ENCODE measurements around the gene MSX2.

DNA sequence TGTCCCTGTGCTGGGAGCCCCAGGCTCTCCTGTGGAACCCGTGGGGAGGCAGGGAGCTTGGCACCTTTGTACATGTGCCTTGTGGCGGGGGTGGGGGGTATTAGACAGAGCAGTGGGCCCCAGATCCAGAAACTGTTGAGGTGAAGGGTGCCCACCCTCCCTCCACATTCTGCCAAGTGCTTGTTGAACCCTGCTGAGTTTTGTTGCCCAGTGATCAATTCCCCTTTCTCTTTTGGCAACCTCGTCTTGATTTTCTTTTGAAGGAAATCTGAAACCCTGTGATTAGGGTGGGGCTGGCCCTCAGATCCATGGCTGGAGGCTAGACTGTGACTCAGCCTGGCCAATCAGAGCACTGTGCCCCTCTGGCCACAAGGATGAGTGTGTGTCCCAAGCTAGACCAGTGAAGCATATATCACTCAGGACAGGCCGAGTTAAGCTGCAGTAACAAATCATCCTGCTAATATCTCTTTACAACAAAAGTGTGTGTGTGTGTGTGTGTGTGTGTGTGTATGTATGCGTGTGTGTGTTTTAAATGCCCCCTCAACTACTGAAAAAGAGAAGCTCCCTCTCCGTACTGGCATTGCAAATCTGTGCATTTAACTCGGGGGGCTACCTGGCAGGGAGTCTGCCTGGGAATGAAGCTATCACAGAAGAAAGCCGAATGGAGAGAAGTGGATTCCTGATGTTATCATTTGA, 25.8 kb downstream of the STC2 start:
- RRBS: no CpG with 5 or more reads among the region's 8 CpGs
CAGE:
- cytosol, long polyA plus RNA: no peak
- long polyA plus RNA: no peak
- nucleus, long polyA plus RNA: no peak

DNA sequence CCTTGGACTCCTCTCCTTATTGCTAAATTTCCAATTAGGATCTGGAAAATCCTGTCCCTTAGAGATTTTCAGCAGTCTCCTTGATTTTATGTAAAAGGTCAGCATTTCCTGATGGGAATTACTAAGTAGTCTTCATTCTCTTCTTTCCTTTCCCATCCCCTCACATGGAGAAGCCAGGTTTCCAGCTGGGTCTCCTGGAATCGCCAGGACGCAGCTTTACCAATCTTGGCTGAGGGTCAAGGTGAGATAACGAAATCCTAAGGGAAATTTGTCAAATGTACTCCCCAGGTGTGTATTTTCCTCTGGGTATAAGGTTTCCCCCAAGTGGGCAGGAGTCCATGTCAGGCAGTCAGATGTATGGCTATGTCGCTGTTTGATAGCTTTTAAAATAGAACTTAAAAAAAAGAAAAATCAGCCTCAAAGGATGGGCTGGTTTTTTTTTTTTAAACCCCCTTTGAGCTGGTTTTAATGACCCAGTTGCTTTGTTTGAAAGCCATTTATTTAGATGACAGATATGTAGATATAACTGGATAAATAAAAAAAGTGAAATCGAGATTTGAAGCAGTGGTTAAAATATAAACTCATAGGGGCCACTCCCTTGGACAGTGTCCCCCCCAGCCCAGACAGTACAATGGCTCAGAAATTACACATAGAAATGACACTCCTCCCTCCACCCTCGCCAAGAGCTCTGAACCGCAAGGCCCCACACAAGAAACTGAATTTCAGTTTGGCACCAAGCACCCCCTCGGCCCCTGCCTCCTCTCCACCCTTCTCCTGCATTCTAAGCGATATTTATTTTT, 11.4 kb downstream of the STC2 start:
- RRBS: no CpG with 5 or more reads among the region's 9 CpGs
CAGE:
- cytosol, long polyA plus RNA: start-site peak on the plus strand centred at position 591 of the sequence, 125 bp wide, 28 and 21 reads in 2 replicates
- long polyA plus RNA: no peak
- nucleus, long polyA plus RNA: no peak

DNA sequence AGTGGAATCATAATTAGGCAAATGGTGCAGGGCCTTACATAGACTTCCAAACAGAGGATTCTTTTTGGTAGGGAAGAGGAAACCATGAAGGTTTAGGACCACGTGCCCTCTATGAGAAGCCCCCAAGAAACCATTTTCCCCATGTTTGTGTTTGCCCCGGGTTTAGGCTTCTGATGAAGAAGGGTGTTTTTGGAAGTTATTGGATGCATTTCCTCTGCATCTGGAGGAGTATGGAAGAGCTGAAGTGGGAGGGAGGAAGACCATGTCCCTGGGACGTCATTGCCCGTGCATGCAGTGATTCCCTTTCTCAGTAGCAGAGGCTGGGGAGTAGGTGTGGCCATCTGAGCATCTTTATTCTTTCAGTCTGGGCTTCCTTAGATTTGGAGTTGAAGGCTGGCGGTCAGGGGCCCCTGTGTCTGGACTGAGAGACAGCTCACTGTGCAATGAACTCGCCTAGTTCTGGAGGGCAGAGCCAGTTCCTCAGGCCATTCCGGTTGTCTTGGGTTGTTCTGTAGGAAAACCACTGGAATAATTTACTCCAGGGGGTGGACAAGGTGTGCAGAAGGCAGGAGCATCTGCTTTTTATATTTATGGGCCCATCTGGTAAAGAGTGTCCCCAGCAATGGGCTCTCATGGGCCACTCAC, 9.4 kb downstream of the STC2 start:
- RRBS: no CpG with 5 or more reads among the region's 7 CpGs
CAGE:
- cytosol, long polyA plus RNA: no peak
- long polyA plus RNA: no peak
- nucleus, long polyA plus RNA: start-site peak on the plus strand centred at position 68 of the sequence, 437 bp wide, 5 and 19 reads in 2 replicates

GRCh38 chr5:173496037-173496635, 120.3 kb downstream of the BOD1 start:
- RRBS: no CpG with 5 or more reads among the region's 6 CpGs
CAGE:
- cytosol, long polyA plus RNA: no peak
- long polyA plus RNA: no peak
- nucleus, long polyA plus RNA: no peak

DNA sequence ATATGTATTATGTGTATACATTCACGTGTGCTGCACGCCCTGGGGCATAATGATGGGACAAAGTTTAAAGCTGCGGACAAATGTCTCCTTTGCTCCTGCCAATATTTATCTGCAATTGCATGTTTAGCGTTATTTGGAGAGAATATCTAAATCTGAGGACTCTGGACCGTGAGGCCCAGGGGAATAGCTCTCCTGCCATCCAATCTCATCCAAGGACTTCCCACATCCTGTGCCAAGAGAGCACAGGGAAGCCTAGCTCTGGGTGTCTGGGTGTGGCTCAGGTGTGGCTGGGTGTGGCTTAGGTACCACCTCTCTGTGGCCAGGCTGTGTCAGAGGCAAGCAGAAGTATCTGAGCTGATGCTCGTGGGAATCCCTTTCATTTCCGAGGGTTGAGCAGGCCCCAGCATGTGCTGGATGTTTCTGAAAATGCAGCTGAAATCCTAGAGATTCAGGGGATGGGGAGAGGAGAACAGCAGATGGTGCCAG, 7.0 kb upstream of the BOD1 start:
- RRBS: no CpG with 5 or more reads among the region's 7 CpGs
CAGE:
- cytosol, long polyA plus RNA: no peak
- long polyA plus RNA: no peak
- nucleus, long polyA plus RNA: no peak

GRCh38 chr5:173653859-173654986, 37.8 kb upstream of the BOD1 start:
- RRBS: 96% methylated on average over 3 of the region's 15 CpGs
CAGE:
- cytosol, long polyA plus RNA: no peak
- long polyA plus RNA: no peak
- nucleus, long polyA plus RNA: no peak

- RRBS: no CpG with 5 or more reads among the region's 10 CpGs
CAGE:
- cytosol, long polyA plus RNA: no peak
- long polyA plus RNA: no peak
- nucleus, long polyA plus RNA: no peak
Measured at GRCh38 chr5:173781565-173782537, 106.3 kb upstream of the CPEB4 start.

- RRBS: no CpG with 5 or more reads among the region's 12 CpGs
CAGE:
- cytosol, long polyA plus RNA: no peak
- long polyA plus RNA: no peak
- nucleus, long polyA plus RNA: no peak
Measured at GRCh38 chr5:173890491-173891204, 2.5 kb downstream of the CPEB4 start.

- RRBS: no CpG with 5 or more reads among the region's 3 CpGs
CAGE:
- cytosol, long polyA plus RNA: no peak
- long polyA plus RNA: no peak
- nucleus, long polyA plus RNA: no peak
Measured at GRCh38 chr5:173932660-173933306, 44.6 kb downstream of the CPEB4 start.

GRCh38 chr5:173955887-173956803, 32.8 kb upstream of the C5orf47 start:
- RRBS: no CpG with 5 or more reads among the region's 10 CpGs
CAGE:
- cytosol, long polyA plus RNA: no peak
- long polyA plus RNA: no peak
- nucleus, long polyA plus RNA: no peak

DNA sequence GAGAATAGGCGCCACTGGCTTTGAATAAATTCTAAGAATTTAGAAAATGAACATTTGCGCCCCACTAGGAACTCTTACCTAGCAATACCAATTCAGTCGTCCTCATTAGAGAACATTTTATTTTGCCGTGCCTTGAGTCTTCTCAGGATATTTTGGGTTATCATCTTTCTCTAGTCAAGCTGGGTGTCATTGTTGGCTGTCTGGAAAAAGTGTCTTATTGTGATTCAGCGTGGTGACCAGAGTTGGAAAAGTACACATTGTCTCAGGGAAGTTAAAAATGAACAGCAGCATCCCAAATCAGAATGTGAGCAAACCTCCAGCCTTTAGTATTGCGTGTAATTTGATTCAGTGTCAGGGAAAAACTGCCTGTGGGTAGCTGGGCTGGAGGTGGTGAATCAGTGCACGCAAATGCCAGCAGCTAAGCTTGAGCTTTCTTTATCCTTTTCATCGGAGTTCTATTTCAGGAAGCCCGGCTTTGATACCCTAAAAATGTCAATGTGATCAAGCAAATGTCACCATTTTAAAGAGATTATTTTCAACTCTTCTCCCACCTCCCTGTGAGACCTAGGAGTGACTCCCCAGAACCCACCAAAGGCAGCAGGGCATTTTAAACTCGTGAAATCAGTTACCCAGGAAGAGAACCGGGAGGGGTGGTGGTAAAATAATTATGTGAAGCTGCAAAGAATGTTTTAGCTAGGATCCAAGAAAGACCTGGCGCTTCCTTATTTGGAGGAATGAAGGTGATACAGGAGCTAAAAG, 25.8 kb upstream of the C5orf47 start:
- RRBS: no CpG with 5 or more reads among the region's 12 CpGs
CAGE:
- cytosol, long polyA plus RNA: no peak
- long polyA plus RNA: no peak
- nucleus, long polyA plus RNA: no peak

DNA sequence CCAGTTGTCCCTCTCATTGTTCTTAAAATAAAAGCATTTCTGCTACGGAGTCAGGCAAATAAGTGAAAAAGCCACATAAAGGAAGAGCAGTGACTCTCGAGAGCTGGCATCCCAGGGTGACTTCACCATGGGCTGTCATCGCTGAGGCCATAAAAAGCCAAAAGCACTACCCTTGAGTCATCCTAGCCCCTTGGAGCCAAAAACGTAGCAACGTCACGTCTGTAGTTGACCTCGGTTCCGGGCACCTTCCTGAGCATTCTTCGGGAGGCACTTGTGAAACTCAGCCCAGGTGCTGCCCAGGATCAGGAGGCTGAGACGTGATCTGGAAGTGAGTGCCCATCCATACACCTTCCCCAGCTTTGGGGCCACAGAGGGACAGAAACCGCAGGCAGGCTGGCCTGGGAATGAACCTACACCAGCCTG, 290.5 kb downstream of the NSG2 start:
- RRBS: no CpG with 5 or more reads among the region's 11 CpGs
CAGE:
- cytosol, long polyA plus RNA: no peak
- long polyA plus RNA: no peak
- nucleus, long polyA plus RNA: no peak

- RRBS: 6% methylated on average over 20 of the region's 68 CpGs
CAGE:
- cytosol, long polyA plus RNA: no peak
- long polyA plus RNA: no peak
- nucleus, long polyA plus RNA: no peak
Measured at GRCh38 chr5:174720863-174721591, 3.4 kb upstream of the MSX2 start.

GRCh38 chr5:174724063-174725132, at the start of gene MSX2:
MSX2 (plus strand) TSS chr5:174724582.
- RRBS: 2% methylated on average over 30 of the region's 91 CpGs
CAGE:
- cytosol, long polyA plus RNA: start-site peak on the plus strand at chr5:174724569-174724628, 194 and 230 reads in 2 replicates
- long polyA plus RNA: start-site peak on the plus strand at chr5:174724567-174724628, 155 and 249 reads in 2 replicates
- nucleus, long polyA plus RNA: start-site peak on the plus strand at chr5:174724578-174724619, 130 and 321 reads in 2 replicates

- RRBS: no CpG with 5 or more reads among the region's 5 CpGs
CAGE:
- cytosol, long polyA plus RNA: no peak
- long polyA plus RNA: no peak
- nucleus, long polyA plus RNA: no peak
Measured at GRCh38 chr5:174923419-174923620, 198.9 kb downstream of the MSX2 start.

DNA sequence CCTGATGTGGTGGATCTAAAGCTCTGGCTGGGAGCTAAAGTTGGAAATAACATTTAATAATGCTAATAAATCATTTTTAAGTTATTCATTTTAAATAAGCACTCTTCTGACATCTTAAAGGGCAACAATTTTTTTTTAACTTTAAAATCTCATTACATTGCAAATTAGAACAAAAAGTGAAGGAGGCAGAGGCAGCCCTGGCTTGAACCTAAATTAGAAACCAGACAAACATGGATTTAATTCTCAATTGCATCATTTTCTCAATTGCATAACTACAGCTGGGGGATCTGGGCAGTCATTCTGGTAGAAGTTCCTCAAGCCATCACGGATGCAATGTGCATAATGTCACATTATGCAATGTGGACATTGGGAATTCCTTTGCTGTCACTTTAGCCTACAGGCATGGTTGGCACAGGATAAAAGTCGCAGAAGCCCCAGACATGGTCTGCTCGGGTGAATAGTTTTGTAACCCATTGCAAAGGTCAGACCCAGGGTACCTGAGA, 290.5 kb downstream of the MSX2 start:
- RRBS: no CpG with 5 or more reads among the region's 3 CpGs
CAGE:
- cytosol, long polyA plus RNA: no peak
- long polyA plus RNA: no peak
- nucleus, long polyA plus RNA: no peak

GRCh38 chr5:175517882-175518245, 39.5 kb downstream of the SFXN1 start:
- RRBS: no CpG with 5 or more reads among the region's 5 CpGs
CAGE:
- cytosol, long polyA plus RNA: no peak
- long polyA plus RNA: no peak
- nucleus, long polyA plus RNA: no peak

DNA sequence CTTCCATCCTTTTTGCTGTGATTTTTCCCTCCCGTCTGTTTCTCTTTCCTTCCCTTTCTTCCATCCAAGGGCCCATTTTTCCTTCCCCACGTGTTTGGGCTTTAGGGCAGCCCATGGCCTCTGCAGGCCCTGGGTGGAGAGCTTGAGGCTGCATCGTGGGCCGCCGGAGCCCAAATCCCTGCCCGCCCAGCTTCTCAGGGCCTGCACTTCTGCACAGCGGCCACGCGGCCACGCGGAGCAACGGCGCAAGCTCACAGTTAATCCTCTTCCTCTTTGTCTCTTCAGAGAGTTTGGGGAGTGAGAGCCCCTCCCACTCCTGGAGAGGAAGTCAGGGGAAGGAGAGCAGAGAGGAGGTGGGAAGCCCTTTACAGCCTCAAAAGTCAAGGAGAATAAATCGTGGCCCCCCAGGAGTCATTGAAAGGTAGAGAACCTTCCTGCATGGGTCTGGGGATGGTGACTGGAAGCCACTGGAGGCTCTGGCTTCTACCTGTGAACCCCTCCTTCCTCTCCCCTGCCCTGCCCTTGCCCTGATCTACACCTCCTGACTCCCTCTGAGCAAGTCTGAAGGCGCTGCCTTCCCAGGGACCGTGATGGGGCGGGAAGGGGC, 33.2 kb downstream of the HRH2 start:
- RRBS: no CpG with 5 or more reads among the region's 17 CpGs
CAGE:
- cytosol, long polyA plus RNA: no peak
- long polyA plus RNA: no peak
- nucleus, long polyA plus RNA: no peak

GRCh38 chr5:175693209-175693618, 35.3 kb downstream of the HRH2 start:
- RRBS: no CpG with 5 or more reads among the region's 11 CpGs
CAGE:
- cytosol, long polyA plus RNA: no peak
- long polyA plus RNA: no peak
- nucleus, long polyA plus RNA: no peak

DNA sequence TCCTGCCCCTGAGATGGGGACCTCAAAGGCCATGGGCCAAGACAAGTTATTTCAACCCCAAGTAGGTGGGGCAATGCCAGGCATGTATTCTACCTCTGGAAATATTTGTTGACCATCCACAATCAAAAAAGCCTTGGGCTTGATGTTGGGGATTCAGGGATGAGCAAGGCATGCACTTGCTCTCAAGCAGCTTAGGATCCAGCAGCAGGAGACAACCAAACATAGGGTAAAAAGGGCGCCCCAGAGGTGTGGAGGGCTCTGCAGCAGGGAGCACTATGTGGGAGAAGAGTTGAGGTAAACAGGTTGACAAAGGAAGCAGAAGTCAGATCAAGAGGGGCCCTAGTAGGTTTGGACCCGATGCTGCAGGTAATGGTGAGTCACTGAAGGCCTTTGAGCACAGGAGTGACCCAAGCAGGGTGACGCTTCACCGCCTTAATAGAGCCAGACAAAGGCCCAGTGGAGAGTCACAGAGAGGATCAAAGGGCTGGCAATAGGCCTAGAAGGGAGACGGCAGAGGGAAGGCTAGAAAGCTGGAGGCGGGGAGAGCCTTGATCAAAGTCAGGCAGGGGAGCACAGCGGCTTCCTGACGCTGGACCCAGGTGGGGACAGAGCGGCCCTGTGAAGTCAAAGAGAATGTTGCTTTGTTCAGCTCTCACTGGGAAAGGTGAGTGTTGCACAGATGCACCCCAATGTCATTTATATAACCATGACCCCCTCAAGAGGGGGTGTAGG, 10.1 kb upstream of the CPLX2 start:
- RRBS: no CpG with 5 or more reads among the region's 9 CpGs
CAGE:
- cytosol, long polyA plus RNA: no peak
- long polyA plus RNA: no peak
- nucleus, long polyA plus RNA: no peak